Bronchial epithelial cell (primary cell): ENCODE results near the genes NBPF3, USP48 and CELA3A.

DNA sequence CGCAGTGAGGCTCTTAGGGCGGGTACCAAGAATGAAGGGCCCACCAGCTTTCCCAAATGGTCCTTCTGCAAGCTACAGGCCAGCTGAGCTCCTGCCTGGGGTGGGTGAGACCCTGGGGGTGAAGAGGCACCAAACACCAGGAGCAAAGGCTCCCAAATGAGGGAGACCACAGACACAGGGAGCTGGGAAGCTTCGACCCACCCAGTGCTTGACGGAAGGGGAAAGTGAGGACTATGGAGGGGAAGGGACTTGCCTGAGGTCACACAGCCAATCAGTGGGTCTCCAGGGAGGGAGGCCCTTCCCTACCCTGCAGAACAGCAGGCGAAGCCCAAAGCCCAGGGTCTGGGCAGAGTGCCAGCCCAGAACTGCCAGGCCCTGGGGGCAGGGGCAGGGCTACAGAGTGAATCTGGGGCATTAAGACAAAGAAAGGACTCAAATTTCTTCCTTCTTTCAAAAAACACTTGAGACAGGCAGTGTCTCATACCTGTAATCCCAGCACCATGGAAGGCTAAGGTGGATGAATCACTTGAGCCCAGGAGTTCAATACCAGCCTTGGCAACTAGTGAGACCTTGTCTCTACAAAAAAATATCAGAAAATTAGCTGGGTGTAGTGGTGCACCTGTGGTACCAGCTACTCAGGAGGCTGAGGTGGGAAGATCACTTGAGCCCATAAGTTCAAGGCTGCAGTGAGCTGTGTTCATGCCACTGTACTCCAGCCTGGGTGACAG is 45.5 kb upstream of the ECE1 start:
- RRBS, 2 experiments: no CpG with 5 or more reads among the region's 5 CpGs

DNA sequence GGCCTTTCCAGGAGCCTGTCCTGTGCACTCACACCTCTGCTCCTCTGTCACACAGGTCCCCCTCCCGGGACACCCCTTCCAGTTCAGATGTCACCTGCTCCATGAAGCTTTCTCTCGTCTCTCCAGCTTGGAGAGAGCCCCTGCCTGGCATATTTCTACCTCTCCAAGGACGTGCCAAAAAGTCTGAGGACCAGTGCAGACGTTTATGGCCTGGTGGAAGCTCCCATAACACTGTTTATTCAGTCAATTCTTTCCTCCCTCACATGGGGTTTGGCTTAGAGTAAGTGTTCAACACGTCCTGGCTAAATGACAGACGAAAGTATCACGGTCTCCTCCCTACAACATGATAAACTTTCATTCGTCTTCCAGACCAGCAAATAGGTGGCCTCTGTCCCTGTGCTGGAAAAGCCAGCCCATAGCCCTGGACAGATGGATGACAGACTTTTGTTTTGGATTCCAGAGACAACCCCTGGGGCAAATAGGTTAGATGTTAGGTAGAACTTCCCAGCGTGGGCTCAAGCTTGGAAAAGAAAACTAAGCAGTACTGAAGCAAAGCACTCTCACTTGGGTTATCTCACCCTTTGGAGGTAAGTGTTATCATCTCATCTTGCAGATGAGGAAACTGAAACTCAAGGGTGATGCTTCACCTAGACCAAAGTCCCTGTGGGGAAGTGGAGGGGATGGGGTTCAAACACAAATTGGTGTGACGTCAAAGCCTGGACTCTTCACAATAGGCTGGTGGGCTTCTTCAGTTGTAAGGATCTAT is 52.9 kb upstream of the ECE1 start:
- RRBS, 2 experiments: no CpG with 5 or more reads among the region's 10 CpGs

GRCh38 chr1:21436520-21437545 is 3.1 kb upstream of the NBPF3 start:
- RRBS, 2 experiments: 0% methylated on average over 2 of the region's 52 CpGs; no CpG with 5 or more reads in 1 of the 2 experiments

DNA sequence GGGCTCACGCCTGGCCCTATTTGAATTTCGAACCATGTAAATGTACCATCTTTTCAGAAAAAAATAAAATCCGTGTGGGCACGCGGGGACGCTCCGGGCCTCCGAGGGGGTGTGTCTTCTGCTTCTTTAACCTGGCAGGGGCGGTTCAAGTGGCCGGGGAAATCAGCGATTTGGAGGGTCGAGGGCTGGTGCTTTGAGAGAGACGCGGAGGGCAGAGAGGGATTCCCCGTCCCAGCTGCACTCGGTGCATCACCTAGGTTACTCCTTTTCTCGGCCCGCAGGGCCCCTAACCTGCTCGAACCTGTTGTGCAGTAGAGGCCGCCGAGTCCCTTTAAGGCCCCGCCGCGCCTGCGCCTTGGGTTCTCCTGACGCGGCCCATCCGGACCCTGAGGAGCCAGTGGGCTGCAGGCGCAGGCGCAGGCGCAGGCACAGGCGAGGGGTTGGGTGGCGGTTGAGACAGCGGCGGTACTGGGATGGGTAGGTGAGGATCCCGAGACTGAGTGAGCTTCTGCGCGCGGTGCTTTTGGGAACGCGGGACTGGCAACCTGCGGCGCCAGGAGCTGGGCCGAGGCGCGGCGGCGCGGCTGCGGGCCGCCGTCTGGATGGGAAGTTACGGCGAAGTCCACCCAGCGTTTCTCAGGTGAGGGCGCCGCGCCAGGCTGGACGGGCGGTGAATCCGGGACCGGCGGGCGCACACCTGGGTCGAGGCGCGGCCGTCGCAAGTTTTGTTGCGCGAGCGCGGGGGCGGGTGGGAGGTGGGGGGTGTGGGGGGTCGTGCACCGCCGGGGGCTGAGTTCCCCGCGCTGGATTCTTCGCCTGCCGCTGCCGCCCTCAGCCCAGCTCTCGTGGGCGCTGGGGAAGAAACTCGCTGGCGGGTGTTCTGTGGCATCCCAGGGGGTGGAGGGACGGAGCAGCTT is at the start of gene NBPF3:
TSS of gene NBPF3 (plus strand) at position 429 of the 917 bp plus-strand sequence.
- RRBS, 2 experiments: no CpG with 5 or more reads among the region's 87 CpGs

DNA sequence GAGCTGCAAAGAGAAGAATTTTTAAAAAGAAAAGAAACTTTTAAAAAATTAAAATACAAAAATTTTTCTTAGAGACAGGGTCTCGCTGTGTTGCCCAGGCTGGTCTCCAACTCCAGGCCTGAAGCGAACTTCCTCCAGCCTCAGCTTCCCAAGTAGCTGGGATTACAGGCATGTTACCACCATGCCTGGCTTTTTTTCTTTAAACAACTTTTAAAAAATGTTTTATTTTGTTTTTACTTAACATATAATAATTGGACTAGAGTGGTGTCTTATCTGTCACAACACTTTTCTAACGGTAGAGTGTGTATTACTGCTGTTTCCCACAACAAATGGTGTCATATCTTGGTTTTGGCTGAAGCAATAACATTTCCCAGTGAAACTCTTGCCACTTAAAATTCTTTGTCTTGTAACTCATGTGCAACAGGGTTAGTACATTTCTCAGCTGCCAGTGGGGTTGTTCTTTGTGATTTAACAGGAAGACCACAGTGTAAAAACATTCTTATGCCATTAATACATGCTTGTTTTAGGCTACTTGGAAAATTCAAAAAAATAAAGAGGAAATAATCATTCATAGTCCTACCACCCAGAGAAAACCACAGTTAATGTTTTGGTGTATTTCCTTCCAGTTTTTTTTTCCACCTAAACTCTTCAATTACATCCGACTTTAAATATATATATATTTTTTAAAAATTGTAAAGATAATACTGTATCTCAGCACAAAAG is 43.5 kb downstream of the ALPL start:
- RRBS, 2 experiments: no CpG with 5 or more reads among the region's 4 CpGs

DNA sequence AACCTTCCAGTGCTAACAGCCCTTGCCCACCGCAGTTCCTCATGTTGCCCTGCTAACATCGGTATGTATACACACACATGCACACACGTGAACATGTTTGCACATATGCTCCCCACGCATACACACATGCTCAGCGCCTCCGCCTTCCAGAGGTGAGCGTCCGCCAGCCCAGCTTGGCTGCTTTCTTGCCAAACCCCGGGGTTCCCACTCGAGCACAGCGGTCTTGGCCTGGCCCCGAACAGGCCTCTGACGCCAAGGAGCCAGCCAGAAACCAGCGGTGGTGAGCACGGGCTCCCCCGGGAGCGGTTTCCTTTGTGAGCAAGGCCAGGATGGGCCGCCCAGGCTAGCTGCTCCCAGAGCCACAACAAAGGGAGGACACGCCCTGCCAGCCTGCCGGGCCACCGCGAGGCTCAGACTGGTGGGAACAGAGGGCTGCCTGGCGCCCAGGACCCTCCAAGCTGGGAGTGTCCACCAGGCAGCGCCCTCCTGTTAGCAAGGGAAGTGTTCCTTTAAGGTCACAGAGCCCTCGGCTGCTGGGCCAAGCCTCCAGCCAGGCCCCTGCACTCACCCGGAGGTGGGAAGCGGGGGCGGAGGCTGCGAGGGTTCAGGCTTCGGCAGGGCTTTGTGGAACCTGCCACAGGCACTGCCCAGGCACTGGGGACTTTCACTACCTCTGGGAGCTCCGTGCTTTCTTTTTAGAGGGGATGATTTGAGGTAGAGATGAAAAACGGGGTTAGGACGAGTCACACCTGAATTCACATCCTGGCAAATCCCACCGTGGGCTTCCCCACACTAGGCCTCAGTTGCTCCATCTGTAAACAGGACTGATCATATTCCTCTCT is 65.5 kb downstream of the ALPL start:
- RRBS, 2 experiments: 2 to 10% methylated on average over 9 of the region's 34 CpGs

- RRBS, 2 experiments: 3% methylated on average over 8 to 10 of the region's 43 CpGs
These were observed 61.3 kb downstream of the RAP1GAP start for GRCh38 chr1:21607411-21608764.

DNA sequence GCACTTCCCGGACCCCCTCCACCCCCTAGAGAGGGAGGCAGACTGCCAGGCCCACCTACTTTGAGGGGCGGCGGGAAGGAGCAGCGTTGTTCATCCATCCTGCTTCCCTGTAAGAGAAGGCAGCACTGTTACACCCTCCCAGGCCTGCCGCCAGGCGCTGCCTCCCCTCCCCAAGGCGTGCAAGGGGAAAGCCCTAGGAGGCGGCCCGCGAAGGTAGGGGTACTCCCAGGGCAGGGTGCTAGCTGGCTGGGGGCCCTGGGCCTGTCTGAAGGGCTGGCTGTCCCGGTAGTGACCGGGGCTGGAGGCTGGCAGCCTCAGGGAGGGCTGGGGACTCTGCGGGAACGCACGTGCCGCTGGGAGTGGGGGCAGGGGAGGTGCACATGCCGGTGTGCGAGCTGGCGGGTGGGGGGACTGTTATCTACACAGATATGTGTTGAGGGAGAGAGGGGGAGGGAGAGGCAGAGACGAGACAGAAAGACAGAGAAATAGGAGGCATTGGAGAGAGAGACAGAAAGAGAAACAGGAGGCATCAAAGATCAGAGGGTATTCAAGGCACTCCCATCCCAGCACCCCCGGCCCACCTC is 50.1 kb downstream of the RAP1GAP start:
- RRBS, 2 experiments: 6 to 13% methylated on average over 3 of the region's 21 CpGs

DNA sequence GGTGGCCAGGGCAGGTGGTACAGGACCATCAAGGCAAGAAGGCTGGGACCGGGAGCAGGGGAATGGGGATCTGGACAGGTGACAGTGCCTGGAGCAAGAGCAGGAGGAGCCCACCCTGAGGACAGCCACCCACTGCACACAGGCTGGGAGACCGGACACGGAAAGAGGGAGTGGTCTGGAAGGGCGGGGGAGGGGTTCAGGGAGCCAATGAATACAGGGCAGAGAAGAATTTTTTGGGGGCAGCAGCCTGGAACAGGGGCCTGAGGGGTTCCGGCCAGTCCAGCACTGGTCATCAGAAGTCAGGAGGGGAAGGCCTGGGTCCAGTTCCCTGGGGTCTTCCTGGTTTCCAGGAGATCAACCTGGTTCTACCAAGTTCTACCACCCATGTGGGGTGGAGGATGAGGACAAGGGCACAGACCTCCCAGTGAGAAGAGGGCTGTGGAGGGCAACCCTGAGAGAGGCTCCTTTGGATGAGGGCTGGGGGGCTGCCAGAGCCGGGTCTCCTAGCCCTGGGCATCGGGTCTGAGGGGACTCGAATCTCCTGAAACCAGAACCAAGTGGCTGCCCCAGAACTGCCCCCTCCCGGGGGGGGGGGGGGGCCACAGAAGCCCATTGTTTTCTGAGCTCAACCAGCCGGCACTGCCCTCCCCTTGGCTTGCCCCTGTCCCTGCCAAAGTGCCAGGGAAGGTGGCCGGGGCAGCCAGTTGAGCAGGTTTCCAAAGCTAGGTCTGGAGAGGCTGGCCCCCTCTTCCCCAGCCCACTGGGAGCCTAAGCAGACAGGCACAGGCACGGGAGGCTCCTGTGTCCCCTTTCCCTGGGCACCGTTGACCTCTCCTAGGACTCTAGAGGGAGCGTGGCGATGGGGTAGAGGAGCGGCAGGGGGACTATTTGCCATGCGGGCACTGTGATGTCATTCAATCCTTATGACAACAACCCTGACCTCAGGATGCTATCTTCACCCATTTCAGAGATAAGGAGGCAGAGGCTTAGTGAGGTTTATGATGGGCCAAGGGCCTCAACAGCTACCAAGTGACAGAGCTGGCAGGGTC is 35.4 kb downstream of the RAP1GAP start:
- RRBS, 2 experiments: 4 to 16% methylated on average over 5 of the region's 17 CpGs

GRCh38 chr1:21721283-21722305 is 52.4 kb upstream of the RAP1GAP start:
- RRBS, 2 experiments: no CpG with 5 or more reads among the region's 8 CpGs

- RRBS, 2 experiments: no CpG with 5 or more reads among the region's 97 CpGs
These were observed at the start of gene USP48 for GRCh38 chr1:21782508-21783365. TSS of gene USP48 (minus strand) at chr1:21783149.

DNA sequence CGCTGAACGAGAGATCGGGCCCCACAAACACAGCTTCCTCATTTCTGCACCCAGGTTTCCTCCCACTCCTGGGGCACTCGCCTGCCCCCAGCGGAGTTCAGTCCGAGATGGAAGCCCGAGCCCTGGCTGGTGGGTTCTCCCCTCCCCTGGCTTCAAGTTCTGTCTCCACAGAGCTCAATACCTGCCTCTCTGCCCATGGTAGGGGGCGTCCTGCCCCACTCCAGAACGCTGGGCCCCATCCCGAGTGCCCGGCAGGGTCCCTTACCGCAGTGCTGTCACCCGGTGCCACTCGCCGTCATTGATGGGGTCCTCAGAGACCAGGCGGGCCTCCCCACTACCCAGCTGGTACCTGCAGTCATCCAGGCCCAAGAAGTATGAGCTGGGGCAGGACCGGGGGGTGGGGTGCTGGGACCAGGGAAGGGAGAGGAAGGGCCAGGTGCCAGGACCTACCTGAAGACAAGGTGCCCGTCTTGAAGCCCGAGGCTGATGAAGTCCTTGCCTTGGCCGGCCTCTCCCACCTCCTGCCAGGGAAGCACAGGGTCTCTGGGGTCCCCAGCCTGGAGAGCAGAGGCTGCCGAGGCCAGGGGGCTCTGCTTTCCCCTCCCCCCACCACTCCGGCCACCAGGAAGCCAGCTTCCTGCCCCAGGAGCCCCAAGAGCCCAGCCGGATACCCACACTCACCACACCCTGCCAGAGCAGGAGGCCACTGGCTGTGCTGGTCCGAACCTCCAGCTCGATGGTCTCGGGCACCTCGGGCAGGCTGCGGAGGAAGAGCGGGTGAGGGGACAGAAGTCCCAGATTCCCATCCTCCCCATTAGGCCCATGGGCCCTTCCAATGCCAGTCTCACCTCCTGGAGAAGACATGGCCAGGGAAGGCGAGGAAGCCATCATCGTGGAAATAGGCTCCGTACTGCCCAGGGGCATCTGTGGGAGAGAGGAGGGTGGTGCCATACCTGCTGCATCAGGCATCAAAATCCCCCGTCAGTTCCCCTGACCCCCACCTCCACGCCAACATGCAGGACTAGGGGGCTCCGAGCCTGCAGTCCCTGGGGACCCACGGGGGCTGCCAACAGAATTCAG is 12.1 kb downstream of the LDLRAD2 start:
- RRBS, 2 experiments: 88 to 90% methylated on average over 2 to 6 of the region's 36 CpGs

- RRBS, 2 experiments: no CpG with 5 or more reads among the region's 6 CpGs
These were observed 53.1 kb downstream of the LDLRAD2 start for GRCh38 chr1:21865128-21865595.

DNA sequence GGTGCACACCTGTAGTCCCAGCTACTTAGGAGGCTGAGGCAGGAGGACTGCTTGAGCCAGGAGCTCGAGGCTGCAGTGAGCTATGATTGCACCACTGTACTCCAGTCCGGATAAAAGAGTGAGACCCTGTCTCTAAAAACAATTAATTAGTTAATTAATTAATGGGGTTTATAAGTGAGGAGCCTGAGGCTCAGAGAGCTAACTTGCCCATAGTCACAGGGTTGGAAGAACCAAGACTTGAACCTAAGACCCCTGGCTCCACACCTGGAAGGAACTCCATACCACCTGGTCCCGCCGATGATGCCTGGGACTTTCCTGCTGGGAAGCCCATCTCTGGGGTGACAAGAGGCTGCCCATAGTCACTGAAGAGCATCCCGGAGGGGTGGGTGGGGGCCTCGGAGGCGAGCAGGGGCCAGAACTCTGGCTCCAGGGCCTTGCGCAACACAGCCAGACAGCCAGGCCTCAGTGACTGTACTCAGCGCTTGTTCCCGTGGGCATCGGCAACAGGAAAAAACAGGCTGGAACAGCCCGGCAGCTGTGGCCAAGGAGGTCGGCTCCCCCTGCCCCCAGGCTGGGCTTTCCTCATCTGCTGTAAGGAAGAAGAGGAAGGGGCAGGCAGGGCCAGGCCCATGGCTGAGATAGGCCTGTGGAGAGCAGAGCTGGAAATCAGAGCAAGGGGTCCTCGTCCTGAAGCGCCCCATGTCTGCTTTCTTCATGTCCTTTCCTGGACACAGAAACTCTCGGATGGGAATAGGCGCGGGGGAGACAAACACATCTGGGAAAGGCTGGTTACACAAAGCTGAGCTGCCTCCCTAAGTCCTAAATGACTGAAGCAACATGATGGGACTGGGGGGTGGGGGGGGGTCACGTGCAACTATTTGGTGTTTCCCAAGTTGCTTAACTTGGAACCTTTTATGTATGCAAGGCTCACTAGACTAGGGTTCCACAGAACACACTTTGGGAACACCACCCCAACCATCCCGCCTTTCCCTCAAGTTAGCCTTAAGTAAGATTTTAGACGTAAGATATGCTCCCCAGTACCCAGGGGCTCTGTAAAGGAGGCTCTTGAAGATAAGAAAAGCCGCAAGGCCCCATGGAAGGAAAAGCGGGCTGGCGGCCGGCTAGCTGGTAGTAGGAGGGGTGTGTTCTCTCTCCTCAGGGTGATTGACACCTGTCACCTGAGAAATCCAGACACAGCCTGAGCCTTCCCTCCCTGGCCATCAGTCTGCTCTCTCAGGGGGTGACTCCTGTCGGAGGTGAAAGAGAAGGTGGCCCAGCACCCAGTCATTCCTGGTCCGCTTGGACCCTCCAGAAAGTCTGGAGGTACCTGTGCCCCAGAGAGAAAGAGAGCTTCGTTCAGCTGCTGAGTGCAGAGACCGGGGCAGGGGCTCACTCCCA is 30.7 kb downstream of the HSPG2 start:
- RRBS, 2 experiments: no CpG with 5 or more reads among the region's 29 CpGs

DNA sequence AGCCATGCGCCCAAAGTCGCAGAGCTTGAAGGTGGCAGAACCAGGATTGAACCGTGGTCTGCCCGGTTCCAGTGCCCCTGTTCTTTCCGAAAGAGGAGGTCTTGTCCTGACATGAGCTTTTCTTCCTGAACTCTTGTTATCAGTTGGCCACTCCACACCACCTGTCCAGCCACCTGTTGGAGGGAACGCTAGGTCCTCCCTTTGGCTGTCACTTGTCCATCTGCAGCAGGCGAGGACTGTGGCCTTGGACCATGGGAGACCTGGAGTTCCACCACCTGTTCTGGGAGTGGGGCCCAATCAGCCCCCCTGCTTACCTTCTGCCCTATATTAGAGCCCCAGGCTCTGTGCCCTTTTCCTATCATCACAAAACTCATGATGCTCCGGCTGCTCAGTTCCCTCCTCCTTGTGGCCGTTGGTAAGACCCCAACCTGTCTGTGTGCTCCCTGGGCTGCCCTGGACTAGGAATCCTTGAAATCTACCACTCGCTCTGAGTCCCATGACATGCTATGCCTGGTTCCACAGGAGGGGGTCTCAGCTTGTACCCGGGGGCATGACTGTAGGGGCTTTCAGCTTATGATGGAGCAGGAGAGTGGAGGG is at the start of gene CELA3A:
TSS of gene CELA3A (plus strand) at position 355 of the 597 bp plus-strand sequence.
- RRBS, 2 experiments: no CpG with 5 or more reads among the region's 11 CpGs

GRCh38 chr1:22114778-22115059 is 28.2 kb downstream of the WNT4 start:
- RRBS, 2 experiments: no CpG with 5 or more reads among the region's 6 CpGs

GRCh38 chr1:22257244-22257945 is 114.5 kb upstream of the WNT4 start:
- RRBS, 2 experiments: 32 to 69% methylated on average over 4 of the region's 16 CpGs

- RRBS, 2 experiments: no CpG with 5 or more reads among the region's 14 CpGs
These were observed 103.2 kb upstream of the ZBTB40 start for GRCh38 chr1:22348278-22348939.

- RRBS, 2 experiments: no CpG with 5 or more reads among the region's 10 CpGs
These were observed 947 bp downstream of the C1QA start for GRCh38 chr1:22637370-22637780.

GRCh38 chr1:22637781-22638209 is 1.4 kb downstream of the C1QA start:
- RRBS, 2 experiments: no CpG with 5 or more reads among the region's 5 CpGs